Islet of Langerhans (tissue), 1 donor: ENCODE measurements around the genes NUMBL, MIA, EGLN2 and CYP2S1.

GRCh38 chr19:40606040-40606616, 5.0 kb downstream of the LTBP4 start:
- RRBS: no CpG with 5 or more reads among the region's 29 CpGs

DNA sequence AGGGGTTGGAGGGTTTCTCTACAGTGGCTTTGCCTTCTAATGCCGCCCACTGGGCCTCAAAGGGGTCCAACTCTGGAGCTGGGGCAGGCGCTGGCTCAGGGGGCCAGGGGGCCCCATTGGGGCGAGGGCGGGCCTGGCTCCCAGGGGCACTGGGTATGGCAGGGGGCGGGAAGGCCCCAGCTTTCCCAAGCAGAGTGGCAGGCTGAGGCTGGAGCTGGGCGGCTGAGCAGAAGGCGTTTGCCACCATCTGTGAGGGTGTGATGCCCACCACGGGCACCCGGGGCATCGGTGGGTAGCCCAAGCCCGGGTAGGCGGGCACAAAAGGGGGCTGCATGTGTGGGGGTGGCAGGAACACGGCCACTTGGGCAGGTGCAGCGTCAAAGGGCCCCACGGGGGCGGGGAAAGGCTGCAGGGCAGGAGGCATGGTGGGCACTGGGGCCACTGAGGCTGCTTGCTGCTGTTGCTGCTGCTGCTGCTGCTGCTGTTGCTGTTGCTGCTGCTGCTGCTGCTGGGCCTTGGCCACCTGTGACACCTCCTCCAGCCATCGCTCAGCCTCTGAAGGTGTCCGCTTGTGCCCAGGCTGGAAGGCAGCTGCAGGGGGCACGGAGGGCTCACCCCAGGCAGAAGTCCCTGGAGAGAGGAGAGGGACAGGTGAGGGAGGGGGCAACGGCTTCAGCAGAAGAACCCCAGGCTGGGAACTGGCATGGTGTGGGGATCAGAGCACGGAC, 22.8 kb downstream of the NUMBL start:
- RRBS: no CpG with 5 or more reads among the region's 21 CpGs

- RRBS: 3% methylated on average over 18 of the region's 35 CpGs
Measured at GRCh38 chr19:40690494-40690757, at the start of gene NUMBL. Gene NUMBL (minus strand): TSS chr19:40690651.

GRCh38 chr19:40722150-40722670, 5.3 kb downstream of the ITPKC start:
- RRBS: no CpG with 5 or more reads among the region's 7 CpGs

- RRBS: 5% methylated on average over 17 of the region's 26 CpGs
Measured at GRCh38 chr19:40750785-40751129, 246 bp upstream of the SNRPA start.

DNA sequence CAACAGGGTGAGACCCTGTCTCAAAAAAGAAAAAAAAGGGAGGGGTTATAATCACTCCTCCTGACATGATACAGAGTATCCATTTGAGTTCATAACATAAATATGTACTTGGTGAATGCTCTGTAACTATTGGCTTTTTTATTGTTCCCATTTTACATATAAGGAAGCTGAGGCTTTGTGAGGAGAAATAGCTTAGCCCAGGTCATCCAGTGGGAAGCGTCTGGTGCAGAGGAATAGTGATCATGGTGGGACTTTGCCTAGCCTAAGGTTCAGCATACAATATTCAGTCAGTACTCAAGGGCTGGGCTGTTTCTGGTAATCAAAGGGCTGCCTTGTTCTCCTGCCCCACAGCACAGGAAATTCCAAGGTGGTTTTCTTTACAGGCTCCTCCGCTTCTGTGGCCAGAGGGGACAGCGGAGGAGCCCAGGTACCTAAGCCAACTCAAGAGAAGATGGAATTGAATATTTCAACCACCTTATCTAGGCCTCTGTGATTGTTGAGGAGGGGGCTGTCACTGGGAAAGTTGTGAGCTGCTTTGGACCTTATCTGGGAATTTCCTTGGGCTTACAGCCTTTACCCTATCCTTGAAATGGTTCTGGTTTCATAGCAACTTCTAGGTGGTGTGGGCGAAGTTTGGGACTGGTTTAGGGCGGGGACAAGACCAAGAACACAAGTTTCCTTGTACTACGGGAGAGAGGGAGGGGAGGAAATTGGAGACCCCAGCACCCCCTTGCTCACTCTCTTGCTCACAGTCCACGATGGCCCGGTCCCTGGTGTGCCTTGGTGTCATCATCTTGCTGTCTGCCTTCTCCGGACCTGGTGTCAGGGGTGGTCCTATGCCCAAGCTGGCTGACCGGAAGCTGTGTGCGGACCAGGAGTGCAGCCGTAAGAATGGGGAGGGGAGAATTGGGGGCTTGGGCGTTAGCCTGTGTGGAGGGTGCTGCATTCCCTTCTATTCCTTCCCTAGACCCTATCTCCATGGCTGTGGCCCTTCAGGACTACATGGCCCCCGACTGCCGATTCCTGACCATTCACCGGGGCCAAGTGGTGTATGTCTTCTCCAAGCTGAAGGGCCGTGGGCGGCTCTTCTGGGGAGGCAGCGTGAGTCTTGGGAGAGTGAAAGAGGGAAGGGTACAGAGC, at the start of gene MIA:
Gene MIA (plus strand): TSS at position 737 of the 1,140 bp plus-strand sequence.
- RRBS: 100% methylated on average over 3 of the region's 19 CpGs

DNA sequence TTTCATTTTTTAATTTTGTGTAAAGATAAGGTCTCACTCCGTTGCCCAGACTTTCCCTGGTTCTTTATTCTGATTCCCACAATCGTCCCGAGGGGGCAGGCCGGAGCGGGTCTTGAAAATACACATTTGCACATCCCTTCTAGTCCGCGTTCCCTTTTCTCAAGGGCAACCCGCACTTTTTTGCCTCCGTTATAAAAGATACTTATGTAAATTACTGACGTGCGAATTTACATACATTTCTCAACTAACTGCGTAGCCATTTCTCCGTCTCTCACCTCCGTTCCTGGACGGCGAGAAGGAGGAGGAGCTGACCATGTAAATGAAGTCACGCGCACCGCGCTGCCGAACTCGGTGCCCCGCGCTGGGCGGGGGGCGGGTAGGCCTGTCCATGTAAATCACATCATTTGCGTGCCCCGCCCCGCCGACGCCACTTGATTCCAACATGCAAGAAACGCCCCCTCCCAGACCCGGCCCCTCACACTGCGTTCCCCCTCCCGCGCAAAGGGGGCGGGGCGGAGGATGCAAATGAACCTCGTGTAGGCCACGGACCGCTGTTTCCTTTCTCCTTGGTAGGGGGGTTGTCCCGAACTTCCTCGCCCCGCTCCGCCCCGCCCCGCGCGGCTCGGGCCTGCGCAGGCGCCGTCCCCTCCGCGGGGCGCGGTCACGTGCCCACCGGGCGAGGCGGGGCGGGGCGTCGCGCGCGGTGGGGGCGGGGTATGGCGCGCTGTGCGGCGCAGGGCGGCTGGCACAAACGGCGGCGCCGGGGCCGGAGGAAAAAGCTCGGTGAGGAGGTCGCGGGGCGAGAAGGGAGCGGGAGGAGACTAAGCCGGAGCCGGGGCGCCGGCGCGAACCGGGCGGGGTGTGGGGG, at the start of gene EGLN2:
Gene EGLN2 (plus strand): TSS at position 712 of the 868 bp plus-strand sequence.
- RRBS: 3% methylated on average over 21 of the region's 91 CpGs

DNA sequence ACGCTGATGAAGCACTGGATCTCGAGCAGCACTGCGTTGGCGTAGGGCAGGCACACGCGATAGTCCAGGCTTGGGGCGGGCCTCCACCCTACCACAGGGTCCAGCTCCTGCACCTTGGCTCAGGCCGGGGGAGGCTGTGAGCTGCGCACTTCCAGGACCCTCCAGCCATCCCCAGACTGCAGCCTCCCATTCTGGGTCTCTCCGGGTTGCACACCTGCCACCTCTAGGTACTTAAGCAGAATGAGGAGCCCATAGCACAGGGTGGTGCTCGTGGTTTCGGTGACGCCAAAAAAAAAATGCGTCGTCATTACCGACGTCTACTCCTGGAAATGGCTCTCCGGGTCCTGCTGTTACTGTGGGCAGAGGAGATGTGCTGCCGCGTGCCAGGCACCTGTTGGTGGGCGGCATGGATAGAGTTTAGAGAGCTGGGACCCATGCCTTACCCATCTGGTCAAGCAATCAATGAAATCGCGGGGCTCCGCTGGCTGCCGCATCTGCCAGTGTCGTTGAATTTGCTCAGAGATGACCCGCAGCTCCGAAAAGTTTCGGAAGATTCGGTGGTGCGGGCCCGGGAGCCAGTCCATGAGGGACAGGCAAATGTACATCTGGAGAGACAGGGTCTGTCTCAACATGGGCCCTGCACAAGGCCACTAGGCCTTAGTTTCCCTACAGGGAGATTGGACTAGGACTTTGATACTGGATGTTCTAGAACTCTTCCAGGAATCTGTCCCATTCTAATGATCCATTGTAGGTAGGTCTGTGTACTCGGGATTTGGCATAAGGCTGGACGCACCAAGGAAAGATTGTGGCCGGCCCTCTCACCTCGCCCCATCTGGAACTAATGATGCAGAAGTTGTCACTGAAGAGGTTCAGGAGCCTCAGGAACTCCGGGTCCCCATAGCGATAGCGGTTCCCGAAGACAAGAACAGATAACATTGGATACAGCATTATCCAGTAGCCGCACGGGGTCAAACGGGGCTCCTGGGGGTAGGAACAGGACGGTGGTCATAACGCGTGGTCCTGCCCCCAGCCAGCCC, 10.8 kb downstream of the EGLN2 start:
- RRBS: 75% methylated on average over 4 of the region's 46 CpGs

DNA sequence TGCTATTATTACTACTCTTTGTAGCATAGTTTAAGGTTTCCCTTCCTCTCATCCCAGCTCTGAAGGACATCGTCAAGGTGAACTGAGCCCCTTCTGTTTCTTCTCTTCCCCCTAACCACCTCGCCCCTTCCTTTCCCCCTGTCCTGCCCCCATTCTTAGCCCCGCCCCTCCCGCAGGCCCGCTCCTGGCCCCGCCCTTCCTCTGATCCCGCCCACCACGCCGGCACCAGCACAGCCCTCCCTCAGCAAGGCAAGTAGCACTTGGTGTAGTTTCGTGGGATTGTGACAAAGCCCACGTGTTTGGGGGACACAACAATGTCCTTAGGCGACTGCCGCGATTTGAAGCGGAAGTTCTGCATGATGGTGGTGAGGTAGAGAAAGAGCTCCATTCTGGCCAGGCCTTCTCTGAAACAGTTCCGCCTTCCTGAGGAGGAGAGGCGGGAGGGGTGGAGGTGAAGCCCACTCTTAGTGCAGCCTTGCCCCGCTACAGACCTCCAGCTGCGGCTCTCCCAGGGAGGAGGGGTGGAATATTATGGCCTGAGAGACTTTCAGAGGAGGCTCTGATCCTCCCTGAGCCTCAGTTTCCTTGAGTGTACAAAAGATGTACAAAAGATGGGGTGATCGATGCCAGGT, 26.3 kb upstream of the CYP2A7 start:
- RRBS: no CpG with 5 or more reads among the region's 20 CpGs

- RRBS: no CpG with 5 or more reads among the region's 4 CpGs
Measured at GRCh38 chr19:41172303-41172977, 20.6 kb upstream of the CYP2S1 start.

DNA sequence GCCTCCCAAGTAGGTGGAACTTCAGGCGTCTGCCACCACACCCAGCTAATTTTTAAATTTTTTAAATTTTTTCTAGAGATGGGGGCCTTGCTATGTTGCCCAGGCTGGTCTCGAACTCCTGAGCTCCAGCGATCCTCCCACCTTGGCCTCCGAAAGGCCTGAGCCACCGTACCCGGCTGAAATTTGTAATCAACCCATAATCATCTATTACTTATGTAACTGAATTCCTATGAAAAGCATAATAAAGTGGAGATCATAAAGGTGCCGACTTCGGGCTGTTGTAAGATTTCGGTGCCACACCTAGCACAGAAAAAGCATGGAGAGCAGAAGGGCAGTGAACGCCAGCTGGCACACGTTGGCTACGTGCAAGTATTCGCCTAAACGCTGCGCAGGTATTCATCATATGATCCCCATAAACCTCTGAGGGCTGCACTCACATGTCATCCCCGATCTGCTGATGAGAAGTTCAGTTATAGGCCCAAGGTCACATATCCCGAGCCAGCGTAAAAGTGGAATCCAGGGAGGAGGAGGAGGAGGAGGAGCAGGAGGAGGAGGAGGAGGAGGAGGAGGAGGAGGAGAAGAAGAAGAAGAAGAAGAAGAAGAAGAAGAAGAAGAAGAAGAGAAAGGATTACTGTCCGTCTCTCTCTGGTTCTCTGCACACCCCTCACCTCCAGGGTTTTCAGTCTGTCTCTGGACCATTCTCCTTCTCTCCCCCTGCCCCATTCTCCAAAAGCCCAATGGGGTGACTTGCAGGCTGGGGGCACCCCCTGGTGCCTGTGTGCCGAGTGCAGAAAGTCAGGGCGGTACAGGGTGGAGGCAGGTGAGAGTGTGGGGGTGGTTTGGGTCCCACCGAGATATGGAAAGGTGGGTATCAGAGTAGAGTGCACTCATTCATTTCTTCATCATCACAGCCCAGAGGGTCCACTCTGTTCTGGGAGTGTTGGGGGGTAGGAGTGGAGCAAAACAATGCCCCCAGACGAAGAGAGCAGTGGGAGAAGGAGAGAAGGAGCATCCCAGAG, 18.6 kb upstream of the CYP2S1 start:
- RRBS: no CpG with 5 or more reads among the region's 23 CpGs

GRCh38 chr19:41192691-41193701, at the start of gene CYP2S1:
Gene CYP2S1 (plus strand): TSS chr19:41193219.
- RRBS: 4% methylated on average over 32 of the region's 61 CpGs

DNA sequence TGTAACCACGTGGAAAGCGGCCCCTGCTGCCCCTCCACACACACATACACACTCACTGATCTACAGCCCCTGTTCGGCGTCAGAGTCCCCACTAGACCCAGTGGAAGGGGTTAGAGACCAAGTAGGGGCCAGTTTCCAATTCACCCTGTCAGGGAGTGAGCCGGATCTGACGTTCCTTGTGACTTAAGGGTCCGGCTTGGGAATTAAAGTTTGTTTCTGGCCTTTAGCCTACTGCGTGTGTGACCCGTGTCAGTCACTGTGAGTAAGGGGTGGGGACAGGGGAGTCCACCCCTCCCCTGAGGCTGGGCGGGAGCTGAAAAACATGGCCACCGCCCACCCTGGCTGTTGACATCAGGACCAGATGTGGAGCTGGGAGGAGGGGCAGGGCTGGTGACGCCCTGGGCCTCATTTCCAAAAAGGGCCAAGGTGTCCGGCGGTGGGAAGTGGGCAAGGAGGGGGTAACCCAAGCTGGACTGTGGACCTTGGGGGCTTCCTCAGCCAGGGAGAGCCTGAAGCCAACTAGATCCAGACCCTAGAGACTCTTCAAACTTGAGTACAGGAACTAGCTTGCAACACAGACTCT, 11.6 kb upstream of the AXL start:
- RRBS: no CpG with 5 or more reads among the region's 14 CpGs

DNA sequence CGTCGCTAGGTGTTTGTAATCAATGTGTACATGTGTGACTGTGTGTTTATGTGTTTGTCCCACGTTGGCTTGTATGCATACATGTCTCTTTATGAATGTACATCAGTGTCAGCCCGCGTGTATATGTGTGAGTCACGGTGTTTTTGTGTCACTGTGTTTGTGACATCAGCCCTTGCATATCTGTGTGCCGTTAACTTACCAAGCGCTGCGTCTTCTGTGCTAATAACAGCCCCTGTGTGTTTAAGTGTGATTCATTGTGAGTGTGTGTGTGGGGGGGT, 6.5 kb downstream of the AXL start:
- RRBS: no CpG with 5 or more reads among the region's 9 CpGs

- RRBS: no CpG with 5 or more reads among the region's 8 CpGs
Measured at GRCh38 chr19:41299615-41300271, 10.2 kb upstream of the CCDC97 start.

DNA sequence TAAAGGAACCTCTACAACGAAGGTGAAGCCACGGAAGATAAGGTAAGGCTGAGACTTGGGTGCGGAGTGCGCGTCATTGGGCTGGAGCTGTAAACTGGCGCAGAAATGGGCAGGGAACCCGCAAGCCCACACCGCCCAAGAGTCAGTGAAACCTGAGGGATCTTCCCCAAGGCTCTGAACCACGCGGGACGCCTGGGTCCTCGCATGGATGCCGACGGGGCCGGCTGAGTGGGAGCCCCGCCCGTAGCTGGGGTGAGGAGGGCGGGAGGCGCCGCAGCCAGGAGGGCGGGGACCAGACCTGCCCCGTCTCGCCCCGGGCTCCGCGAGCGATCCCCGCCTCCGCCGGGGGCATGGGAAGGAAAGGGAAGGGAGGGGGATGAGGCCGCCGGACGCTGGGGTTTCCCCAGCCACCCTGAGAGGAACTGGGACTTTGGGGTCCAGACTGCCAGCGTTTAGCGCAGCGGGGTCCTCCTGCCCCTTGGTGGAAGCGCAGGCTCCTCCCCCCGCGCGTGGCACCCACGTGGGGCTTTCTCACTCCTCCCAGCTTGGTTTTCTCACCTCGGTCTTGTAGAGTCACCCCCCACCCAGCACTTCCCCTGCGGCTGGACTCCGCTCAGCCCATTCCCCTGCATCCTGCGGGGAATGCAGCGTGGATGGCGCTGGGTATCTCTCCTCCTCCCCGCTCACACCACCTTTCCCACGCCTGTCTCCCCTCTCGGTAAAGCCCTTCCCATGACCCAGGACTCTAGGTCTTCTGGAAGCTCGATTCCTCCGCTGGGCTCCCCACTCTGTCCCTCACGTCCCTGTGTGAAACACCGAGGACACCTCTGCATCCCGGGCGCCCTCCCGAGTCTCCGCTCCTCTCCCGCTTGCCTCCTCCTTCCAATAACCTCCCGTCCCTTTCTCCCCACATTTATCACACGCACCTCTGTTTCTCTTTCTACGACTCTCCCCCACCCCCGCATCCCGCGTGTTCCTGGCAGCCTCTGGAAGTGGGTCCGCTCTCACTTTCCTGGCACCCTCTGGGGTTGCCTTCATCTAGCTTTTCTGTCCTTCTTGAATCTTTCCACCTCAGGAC, 2.2 kb downstream of the TGFB1 start:
- RRBS: 6% methylated on average over 7 of the region's 66 CpGs

DNA sequence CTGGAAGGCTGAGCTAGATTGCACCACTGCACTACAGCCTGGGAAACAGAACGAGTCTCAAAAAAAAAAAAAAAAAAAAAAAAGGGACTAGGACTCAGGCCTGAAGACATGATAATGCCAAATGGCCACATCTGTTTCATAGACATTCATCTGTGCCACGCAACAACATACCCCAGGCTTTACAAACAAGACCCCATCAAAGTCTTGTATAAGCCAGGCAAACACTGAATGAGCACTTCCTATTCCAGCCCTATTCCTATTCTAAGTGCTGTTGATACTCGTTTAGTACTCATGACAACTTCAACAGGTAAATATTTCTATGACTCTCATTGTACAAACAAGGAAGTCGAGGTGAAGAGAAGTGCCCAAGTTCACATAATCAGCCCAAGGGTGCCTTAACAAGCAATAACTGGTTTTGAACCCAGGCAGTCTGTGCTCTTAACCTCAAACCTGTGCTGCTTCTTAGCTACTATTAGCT, 1.6 kb downstream of the B9D2 start:
- RRBS: no CpG with 5 or more reads among the region's 4 CpGs

GRCh38 chr19:41431358-41432452, 4.5 kb upstream of the B3GNT8 start:
- RRBS: no CpG with 5 or more reads among the region's 24 CpGs

DNA sequence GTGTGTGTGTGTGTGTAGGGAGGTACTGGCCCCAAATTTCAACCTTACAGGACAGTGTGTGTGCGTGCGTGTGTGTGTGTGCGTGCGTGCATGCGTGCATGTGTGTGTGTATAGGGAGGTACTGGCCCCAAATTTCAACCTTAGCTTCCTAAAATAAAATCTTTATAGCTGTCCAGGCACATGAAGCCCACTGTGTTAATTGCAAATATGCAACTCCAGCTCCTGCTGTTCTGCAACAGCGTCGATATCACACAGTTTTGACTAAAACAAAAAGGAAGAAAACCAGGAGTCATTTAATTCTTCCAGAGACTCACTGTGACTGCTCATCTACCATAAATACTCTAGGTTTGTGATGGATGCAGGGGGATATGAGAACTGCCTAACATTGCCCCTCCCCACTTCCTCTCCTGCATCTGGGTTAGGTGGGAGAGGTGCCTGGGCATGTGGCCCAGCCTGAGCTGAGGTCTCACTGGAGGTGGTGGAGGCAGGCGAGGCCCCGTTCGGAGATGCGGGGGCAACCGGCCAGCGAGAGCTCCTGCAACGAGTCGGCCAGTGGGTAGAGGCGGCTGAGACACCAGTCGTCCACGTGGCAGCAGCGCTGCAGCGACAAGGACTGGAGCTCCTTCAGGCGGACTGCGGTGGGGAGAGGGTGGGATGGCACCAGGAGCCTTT, 5.8 kb upstream of the B3GNT8 start:
- RRBS: no CpG with 5 or more reads among the region's 22 CpGs